Renal cortical epithelial cell (primary cell): Measurements from ENCODE around the gene GPX1.

DNA sequence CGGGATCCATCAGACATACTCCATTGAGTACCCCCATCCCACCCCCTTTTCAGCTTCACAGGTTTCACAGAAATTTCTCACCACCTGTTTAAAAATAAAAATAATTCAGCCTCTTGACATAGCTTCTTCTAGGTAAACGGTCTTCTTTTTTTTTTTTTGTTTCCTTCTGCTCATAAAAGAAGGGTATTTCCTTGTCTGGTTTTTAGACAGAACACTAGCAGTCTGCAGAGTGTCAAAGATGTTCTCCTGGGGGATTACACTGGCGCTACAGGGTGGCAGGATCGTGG is 909 bp upstream of the C3orf62 start:
- RRBS: no CpG with 5 or more reads among the region's 4 CpGs

- RRBS: 2% methylated on average over 16 of the region's 79 CpGs
These were observed at the start of gene GPX1 for GRCh38 chr3:49357483-49358384. TSS of gene GPX1 (minus strand) at chr3:49358353.

DNA sequence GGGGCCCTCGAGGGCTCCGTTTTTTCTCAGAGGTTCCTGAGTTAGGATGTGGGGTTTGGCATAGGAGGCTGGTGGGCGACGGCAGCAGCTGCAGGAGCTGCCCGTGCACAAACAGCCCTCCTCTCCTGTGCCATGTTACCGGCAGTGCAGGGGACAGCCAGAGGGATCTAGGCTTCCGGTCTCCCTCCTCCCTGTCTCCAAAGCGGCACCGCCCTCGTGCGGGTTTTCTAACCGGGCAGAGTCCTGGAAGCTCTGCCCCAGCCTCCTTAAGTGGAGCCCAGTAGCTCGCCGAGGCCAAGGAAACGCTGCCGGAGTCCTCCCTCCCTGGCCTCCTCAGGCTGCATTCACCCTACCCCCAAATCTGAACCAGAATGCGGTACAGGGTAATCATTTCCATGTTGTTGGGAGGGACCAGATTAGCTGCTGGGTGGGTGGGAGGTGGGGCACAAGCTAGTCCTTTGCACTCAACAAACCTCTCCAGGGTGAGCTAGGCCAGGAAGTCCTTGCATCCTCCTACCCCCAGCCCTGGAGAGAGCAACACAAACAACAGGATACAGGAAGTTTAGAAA is 515 bp upstream of the GPX1 start:
- RRBS: 14% methylated on average over 11 of the region's 17 CpGs

DNA sequence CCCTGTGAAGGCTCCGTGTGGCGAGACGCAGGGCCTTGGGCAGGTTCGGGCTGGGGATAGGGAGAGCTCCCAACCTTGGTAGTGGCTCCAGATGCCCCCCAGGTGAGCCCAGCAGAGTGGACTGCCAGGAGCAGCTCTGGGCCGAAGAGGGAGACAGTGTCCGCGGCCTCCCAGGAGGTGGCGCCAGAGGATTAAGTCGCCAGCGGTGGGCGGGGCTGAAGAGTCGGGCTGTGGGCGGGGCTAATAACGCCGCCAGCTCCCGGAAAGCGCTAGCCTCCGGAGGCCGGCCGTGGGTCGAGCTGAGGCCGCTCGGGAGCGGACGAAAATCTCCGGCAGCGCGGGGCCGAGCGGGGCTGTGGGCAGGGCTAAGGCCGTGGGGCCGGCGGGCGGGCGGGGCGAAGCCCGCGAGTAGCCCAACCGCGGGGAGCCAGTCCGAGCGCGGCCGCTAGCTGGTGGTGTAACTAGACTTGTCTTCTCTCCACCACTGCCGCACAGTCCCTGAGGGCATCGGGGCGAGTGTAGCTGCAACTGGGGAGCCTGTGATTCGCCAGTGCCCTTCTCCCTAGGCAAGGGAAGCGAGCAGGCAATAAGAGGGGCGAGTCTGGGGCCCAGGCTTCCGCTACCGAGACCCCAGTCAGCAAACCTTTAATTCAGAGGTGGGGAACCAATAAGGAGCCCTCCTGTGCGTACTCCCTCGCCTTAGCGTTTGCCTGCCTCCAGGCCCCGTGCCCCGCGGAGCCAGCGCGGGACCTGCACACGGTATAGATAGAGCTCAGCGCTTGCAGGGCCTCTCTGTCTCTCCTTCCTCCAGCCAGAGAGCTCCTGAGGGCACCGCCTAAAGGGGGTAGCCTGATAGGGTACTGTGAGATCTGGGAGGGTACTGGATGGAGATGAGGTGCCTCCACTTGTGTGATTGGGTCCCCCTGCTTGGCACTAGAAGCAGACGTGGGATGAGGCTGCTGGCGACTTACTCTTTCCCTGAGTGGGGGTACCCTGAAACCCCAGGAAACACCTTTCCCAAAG is 14.3 kb upstream of the BSN start:
- RRBS: 1% methylated on average over 11 of the region's 65 CpGs

GRCh38 chr3:49554817-49555418 is 641 bp downstream of the BSN start:
- RRBS: 2% methylated on average over 7 of the region's 36 CpGs

DNA sequence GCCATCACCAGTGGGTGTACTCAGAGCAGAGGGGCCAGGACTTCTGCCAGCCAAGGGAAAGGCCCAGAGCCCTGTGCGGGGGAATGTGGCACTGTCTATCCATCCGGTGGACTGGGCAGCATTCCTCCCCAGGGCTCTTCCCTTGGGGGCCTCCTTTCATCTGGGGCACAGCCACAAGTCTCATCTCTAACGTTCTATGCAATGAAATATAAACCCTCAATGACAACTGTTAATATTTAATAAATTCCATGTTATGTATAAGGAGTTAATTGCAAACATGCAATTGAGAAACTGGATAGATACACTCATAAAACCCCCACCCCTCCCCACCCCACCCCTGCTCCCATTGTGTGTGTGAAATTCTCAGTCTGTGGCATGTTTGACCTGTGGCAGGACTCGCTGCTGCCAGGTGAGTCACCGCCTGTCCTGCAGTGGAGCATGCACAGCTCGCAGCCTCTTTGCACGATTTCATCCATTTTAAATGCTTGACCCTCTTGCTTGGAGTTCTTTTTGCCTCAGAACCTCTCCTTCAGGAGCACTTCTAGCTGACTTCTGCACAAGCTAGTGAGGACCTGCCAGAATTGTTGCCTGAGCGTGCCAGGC is 5.4 kb upstream of the APEH start:
- RRBS: no CpG with 5 or more reads among the region's 8 CpGs

- RRBS: no CpG with 5 or more reads among the region's 18 CpGs
These were observed 1.2 kb downstream of the GMPPB start for GRCh38 chr3:49722365-49723188.

GRCh38 chr3:49724626-49724964 is 844 bp upstream of the GMPPB start:
- RRBS: no CpG with 5 or more reads among the region's 6 CpGs

GRCh38 chr3:49803879-49804267 is 812 bp downstream of the INKA1 start:
- RRBS: no CpG with 5 or more reads among the region's 11 CpGs

DNA sequence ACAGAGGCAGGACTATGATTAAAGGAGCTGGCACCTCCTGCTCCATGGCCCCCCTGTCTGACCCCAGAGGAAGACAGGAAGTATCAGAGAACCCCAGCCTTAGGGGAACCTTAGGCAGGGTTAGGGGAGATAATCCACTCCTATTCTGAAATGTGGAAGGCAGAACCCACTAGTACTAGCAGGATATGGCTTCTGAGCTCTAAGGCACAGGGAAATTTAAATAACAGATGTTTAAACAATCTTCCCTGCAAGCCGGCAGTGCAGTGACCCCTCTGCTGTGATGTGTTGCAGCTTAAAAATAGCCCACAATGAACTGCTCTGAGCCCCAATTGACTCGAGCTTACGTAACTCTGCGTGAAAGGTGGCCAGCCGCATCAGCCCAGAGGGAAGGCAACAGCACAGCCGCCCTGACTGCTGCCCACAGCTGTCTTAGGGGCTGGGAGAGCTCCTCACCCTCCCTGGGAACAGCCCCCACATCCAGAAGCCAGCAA is 12.4 kb upstream of the CAMKV start:
- RRBS: no CpG with 5 or more reads among the region's 6 CpGs

DNA sequence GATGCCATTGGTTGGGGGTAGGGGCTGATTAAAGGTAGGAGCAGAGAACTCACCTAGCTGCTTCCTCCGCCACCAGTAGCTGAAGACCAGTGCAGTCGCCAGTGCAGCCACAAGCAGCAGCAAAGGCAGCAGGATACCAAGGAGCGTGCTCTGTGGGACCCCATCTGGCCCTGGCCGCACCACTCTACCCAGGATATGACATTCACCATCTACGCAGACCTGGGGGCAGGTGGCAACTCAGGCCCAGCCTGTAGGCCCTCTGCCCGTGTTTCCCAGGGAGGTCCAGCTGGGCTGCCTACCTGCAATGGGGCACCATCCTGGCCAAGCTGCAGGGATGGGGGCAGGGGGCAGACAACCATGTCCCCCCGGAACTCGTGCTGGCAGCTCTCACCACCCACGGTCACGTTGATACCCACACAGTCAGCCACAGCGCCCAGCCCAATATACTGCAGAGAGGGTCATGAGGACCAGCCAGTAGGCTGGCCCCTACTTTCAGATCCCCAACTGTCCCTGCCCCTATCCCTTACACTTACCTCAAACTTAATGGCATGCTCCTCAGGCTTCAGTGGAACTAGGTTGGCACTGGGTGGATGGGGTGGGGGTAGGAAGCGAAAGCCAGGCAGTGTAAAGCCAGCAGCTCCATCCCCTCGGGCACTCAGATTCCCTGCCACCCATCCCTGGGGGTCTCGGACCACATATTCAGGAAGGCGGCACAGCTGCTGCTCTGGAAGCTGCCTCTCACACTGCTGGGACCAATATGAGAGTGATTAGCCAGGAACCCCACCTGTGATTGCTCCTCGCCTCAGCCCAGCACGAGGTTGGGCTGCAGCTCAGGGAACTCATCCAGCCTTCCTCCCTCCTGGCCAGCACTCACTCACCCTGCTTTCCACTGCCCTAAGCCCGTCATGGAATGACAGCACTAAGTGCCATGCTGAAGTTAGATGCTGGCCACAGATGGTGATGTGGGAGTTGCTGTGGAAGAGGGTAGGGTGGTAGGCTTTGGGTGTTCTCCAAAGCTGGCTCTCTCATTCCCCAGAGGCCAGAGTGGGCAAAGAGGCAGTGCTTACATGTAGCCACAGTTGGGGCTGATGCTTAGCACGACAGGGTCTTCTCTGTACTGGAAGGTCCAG is 7.6 kb downstream of the MST1R start:
- RRBS: no CpG with 5 or more reads among the region's 19 CpGs

DNA sequence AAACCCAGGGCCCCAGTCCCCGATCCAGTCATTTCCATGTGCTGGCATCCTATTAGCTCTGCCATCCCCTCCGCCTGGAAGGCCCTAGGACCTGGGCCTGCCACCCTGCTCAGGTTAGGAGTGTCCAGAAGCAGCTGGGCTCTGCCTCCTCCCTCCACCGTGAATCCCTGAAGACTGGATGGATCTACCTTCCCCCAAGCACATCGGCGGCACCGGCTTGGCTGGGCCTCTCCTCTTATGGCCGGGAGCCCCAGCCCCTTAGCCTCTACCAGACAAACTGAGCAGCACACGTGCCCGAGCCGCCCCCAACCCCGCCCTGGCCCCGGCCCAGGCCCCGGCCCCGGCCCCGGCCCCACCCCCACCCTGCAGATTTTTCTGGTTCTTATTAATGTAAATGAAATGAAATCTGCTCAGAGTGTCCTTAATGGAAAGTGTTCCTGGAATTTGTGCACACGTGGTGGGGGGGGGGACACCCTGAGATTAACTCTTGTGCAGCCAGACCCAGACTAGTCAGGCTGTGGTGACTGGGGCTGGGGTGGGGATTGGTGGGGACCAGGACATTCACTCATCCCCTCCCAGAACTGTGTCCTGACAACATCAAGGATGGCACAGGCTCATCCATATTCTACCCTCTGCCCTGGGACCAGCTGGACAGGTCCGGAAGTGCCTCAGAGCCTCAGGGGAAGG is 31.0 kb upstream of the SEMA3F start:
- RRBS: 13% methylated on average over 6 of the region's 17 CpGs

DNA sequence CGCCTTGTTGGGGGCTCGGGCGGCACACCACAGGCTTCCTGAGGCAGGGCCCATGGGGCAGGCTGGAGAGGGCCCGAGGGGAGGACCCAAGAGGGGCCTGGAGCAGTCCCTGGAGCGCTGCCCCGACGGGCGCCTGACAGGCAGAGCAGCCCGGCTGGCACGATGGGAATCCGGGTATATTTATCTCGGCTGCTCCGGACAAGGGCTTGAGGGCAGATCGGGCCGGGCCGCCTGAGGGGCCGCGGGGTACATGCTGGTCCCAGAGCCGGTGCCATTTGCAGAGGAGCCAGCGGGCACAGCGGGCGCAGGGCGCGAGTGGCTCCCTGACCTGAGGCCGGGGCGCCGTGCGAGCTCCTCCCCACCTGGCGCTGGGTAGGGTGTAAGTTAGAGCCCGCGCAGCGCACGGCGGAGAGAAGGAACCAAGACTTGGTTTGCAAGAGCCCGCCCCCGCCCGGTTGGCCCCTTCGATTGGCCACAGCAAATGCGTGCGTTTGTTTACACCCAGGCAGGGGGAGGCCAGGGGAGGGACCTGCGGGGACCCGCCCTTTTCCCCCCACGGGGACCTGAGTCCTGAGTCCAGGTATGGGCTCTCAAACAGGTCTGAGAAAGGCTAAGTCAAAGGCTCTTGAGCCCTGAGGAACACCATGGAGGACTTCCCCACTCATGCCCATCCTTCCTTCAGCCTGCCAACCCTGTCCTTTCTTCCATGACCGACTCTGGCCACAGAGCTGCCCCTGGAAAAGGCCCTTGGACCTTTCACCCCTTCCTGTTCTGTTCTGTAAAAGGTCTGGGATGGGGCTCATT is 798 bp downstream of the SLC38A3 start:
- RRBS: 2% methylated on average over 11 of the region's 44 CpGs

- RRBS: no CpG with 5 or more reads among the region's 10 CpGs
These were observed 2.4 kb downstream of the SEMA3B start for GRCh38 chr3:50271228-50271872.

DNA sequence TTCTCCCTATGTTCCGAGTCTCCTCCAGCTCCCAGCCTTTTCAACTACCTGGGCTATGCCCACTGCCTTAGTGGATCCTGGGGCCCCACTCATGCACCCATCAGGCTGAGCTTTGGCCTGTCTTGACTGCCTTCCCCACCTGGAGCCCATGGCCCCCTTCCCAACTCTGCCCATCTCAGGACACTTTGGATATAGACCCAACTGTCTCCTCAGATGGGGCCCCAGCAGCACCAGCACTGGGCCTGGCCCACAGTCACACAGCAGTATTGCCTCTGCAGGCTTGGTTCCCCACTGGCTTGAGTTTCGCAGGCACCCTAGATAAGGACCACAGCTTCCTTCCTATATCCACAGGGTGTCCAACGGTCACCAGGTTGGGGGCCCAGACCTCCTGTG is 1.0 kb downstream of the HYAL3 start:
- RRBS: no CpG with 5 or more reads among the region's 3 CpGs

- RRBS: no CpG with 5 or more reads among the region's 9 CpGs
These were observed 7.6 kb downstream of the HYAL2 start for GRCh38 chr3:50314671-50315583.

- RRBS: 0% methylated on average over 1 of the region's 9 CpGs
These were observed 4.2 kb downstream of the RASSF1 start for GRCh38 chr3:50336426-50336913.

DNA sequence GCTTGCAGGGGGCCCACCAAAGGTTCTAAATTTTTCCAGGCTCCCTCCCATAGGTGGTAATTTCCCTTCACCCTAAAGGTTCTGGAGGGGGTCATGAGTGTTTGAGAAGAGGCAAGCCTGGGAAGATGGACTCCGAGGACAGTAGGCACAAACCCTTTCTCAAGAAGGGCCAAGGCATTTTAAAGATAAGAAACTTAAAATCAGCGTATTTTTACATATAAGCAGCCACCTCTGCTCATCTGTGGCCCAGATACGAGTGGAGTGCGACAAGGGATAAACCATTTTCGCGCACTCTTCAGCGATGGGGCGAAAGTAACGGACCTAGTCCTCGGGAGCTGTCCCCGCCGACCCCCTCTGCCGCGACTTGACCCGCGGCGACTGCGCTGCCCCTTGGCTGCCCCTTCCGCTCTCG is 510 bp downstream of the RASSF1 start:
- RRBS: no CpG with 5 or more reads among the region's 20 CpGs

- RRBS: no CpG with 5 or more reads among the region's 3 CpGs
These were observed 1.5 kb downstream of the HEMK1 start for GRCh38 chr3:50570743-50571267.

DNA sequence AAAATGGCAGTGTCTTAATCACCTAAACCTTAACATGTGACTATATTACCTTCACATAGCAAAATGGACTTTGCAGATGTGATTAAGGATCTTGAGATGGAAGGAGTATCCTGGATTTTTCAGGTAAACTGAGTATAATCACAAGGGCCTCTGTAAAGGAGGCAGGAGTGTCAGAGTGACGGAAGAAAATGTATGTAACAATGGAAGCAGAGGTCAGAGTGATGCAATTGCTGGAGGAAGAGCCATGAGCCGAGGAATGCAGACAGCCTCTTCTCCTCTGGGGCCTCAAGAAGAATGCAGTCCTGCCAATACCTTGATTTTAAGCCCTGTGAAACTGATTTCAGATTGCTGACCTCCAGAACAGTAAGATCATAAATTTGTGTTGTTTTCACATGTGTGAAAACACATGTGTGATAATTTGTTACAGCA is 15.1 kb downstream of the HEMK1 start:
- RRBS: no CpG with 5 or more reads among the region's 2 CpGs